Measurements from ENCODE around the genes CRIP3 and ZNF318.

GRCh38 chr6:43219956-43220687, 9.2 kb downstream of the DNPH1 start:
- RAMPAGE, long total RNA, result no peak
- RRBS, result no CpG with 5 or more reads among the region's 15 CpGs

- RAMPAGE, long total RNA, result no peak
- RRBS, result 85% methylated on average over 2 of the region's 10 CpGs
Measured at GRCh38 chr6:43222520-43222946, 6.7 kb downstream of the DNPH1 start.

- RAMPAGE, long total RNA, result no peak
- RRBS, result 94% methylated on average over 3 of the region's 16 CpGs
Measured at GRCh38 chr6:43222947-43223506, 6.3 kb downstream of the DNPH1 start.

GRCh38 chr6:43275004-43276053, 22.7 kb upstream of the SLC22A7 start:
- RAMPAGE, long total RNA, result no peak
- RRBS, result 7% methylated on average over 12 of the region's 83 CpGs

DNA sequence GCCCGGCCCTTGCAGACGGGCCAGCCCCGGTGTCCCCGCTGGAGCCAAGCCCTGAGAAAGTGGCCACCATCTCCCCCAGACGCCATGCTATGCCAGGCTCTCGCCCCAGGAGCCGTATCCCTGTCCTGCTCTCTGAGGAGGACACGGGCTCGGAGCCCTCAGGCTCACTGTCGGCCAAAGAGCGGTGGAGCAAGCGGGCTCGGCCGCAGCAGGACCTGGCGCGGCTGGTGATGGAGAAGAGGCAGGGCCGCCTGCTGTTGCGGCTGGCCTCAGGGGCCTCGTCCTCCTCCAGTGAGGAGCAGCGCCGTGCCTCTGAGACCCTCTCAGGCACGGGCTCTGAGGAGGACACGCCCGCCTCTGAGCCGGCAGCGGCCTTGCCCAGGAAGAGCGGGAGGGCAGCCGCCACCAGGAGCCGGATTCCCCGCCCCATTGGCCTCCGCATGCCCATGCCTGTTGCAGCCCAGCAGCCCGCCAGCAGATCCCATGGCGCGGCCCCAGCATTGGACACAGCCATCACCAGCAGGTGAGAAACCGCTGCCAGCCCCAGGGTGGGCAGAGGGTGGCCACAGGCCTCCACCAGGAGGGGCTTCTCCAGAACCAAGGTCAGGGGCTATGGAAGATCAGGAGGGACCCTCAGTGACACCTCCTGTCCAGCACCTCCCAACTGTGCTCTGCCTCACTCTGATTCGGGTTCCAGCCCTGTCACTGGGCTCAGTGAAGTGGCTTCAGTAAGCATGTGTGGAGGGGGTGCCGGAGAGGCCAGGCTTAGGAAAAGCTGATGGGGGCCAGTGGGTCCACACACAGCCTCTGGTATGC, 14.1 kb upstream of the SLC22A7 start:
- RAMPAGE, long total RNA, result no peak
- RRBS, result 45% methylated on average over 5 of the region's 37 CpGs

GRCh38 chr6:43284813-43285985, 12.9 kb upstream of the SLC22A7 start:
- RAMPAGE, long total RNA, result no peak
- RRBS, result 2% methylated on average over 26 of the region's 90 CpGs

GRCh38 chr6:43308257-43309193, at the start of gene CRIP3:
CRIP3 (minus strand) TSS chr6:43308826.
- RAMPAGE, long total RNA, result no peak
- RRBS, result no CpG with 5 or more reads among the region's 43 CpGs

GRCh38 chr6:43369116-43370020, at the start of gene ZNF318:
ZNF318 (minus strand) TSS chr6:43369647.
- RAMPAGE, long total RNA, result no peak
- RRBS, result under 1% methylated on average over 51 of the region's 118 CpGs

GRCh38 chr6:43391058-43391576, 21.7 kb upstream of the ZNF318 start:
- RAMPAGE, long total RNA, result no peak
- RRBS, result no CpG with 5 or more reads among the region's 9 CpGs

GRCh38 chr6:43504514-43505636, 5.3 kb downstream of the LRRC73 start:
- RAMPAGE, long total RNA, result no peak
- RRBS, result 92% methylated on average over 4 of the region's 29 CpGs

DNA sequence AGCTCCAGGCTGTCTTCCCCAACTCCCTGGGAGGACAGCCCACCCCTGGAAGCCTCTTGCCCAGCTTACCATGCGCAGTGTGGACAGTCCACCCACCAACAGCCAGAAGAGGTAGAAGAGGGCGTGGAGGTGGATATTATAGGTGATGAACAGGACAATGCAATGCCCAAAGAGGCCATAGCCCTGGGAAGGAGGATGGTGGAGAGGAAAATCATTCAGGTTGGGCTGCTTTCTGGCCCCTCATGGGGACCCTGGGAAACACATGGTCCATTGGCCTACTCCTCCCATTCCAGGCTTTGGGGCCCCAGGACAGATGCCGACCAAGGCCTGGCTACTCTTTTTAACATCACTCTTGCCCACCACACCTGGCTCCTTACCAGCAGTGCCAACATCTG, 2.5 kb upstream of the LRRC73 start:
- RAMPAGE, long total RNA, result no peak
- RRBS, result no CpG with 5 or more reads among the region's 3 CpGs

GRCh38 chr6:43522556-43523979, 6.2 kb downstream of the POLR1C start:
- RAMPAGE, long total RNA, result no peak
- RRBS, result no CpG with 5 or more reads among the region's 13 CpGs

DNA sequence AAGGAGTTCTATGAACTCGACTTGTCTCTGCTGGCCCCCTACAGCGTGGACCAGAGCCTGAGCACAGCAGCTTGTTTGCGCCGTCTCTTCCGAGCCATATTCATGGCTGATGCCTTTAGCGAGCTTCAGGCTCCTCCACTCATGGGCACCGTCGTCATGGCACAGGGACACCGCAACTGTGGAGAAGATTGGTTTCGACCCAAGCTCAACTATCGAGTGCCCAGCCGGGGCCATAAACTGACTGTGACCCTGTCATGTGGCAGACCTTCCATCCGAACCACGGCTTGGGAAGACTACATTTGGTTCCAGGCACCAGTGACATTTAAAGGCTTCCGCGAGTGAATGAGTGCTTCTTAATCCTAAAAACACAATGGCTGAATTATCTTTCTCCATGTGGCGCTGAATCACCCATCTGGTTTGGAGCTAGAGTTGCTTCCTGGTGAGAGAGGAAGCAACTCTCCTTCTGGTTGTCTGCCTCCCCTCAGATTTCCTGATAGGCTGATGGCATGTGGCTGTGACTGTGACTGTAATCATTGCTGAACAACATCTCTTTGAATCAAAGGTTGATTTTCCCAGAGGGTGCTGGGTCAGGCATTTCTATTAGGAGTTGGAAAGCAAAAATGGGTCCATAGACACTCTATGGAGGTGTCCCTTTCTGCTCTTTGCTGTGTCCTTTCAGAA, 4.5 kb upstream of the RSPH9 start:
- RAMPAGE, long total RNA, result no peak
- RRBS, result no CpG with 5 or more reads among the region's 17 CpGs

DNA sequence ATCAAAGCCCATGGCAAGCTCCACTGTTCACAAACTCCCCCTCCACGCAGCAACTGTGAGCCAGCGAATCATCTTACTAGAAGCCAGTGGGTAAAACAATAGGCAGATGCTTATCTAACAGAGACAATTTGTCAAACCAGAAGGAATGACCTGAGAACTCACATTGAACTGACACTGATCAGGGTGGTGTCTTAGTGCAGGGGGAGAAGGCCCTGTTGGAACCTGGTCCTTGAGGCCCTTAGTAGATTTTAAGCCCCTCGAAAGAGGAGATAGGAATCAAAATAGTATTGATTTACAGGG, 4.5 kb downstream of the MRPS18A start:
- RAMPAGE, long total RNA, result no peak
- RRBS, result no CpG with 5 or more reads among the region's 3 CpGs

DNA sequence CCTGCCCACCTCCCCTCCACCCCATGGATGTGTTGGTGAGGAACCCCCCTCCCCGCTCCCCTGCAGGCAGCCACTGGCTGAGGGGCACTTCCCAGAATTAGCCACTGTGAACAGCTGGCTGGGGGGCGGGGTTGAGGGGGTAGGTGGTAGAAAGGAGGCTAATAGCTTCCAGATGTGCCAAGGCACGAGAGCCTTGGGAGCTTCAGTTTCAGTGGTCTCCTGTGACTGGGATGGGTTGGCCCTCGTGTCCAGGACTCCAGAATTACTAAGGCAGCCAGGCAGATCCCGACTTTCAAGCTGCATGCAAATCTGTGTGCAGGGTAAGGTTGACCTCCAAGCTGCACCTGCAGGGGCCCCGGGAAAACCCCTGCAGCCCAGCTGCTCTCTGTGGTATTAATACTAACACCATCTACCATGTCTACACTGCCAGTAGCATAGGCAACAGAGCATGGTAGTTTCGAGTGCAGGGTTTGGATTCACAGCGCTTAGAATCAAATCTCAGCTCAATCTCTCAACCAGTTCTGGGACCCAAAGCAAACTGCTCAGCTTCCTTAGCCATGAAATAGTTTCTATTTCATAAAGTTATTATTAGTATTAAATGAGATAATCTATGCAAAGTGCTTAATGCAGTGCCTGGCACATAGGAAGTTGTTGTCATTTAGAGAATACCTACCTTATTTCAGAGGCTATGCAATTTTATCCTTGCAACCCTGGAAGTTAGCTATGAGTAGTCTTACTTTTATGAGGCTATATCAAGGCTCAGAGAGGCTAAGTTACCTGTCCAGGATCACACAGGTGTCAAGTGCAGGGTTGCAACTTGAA, 27.4 kb upstream of the MRPS18A start:
- RAMPAGE, long total RNA, result no peak
- RRBS, result no CpG with 5 or more reads among the region's 8 CpGs

- RAMPAGE, long total RNA, result no peak
- RRBS, result no CpG with 5 or more reads among the region's 21 CpGs
Measured at GRCh38 chr6:43771222-43771405, 1.1 kb downstream of the VEGFA start.

DNA sequence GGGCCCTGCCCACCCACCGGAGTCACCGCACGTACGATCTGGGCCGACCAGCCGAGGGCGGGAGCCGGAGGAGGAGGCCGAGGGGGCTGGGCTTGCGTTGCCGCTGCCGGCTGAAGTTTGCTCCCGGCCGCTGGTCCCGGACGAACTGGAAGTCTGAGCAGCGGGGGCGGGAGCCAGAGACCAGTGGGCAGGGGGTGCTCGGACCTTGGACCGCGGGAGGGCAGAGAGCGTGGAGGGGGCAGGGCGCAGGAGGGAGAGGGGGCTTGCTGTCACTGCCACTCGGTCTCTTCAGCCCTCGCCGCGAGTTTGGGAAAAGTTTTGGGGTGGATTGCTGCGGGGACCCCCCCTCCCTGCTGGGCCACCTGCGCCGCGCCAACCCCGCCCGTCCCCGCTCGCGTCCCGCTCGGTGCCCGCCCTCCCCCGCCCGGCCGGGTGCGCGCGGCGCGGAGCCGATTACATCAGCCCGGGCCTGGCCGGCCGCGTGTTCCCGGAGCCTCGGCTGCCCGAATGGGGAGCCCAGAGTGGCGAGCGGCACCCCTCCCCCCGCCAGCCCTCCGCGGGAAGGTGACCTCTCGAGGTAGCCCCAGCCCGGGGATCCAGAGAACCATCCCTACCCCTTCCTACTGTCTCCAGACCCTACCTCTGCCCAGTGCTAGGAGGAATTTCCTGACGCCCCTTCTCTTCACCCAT, 1.7 kb downstream of the VEGFA start:
- RAMPAGE, long total RNA, result start-site peak on the plus strand centred at position 471 of the sequence, 80 bp wide, 144 and 119 reads in 2 replicates
- RRBS, result 1% methylated on average over 19 of the region's 63 CpGs

DNA sequence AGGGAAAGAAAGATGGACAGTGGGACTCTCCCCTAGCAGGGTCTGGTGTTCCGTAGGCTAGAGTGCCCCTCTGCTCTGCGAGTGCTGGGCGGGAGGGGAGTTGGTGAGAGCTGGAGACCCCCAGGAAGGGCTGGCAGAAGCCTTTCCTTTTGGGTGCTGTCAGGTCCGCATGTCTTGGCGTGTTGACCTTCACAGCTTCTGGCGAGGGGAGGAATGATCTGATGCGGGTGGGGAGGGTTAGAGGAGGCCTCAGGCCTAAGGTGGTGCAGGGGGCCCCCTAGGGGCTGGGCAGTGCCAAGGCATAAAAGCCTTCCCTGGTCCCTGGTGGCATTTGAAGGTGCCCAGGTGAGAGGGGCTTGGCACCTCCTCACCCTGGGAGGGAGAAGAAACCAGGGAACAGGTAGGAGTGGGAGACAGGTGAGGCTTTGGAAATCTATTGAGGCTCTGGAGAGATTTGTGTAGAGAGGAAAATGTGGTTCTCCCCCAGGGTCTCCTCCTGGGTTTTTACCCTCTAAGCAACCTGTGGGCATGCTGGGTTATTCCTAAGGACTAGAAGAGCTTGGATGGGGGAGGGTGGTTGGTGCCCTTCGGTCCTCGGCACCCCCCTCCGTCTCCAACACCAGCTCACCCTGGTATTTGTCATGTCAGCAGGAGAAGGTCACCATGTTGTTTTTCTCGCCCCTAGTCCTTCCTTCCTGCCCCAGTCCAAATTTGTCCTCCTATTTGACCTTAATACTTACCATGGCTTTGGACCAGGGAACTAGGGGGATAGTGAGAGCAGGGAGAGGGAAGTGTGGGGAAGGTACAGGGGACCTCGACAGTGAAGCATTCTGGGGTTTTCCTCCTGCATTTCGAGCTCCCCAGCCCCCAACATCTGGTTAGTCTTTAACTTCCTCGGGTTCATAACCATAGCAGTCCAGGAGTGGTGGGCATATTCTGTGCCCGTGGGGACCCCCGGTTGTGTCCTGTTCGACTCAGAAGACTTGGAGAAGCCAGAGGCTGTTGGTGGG, 3.5 kb downstream of the VEGFA start:
- RAMPAGE, long total RNA, result no peak
- RRBS, result no CpG with 5 or more reads among the region's 17 CpGs

DNA sequence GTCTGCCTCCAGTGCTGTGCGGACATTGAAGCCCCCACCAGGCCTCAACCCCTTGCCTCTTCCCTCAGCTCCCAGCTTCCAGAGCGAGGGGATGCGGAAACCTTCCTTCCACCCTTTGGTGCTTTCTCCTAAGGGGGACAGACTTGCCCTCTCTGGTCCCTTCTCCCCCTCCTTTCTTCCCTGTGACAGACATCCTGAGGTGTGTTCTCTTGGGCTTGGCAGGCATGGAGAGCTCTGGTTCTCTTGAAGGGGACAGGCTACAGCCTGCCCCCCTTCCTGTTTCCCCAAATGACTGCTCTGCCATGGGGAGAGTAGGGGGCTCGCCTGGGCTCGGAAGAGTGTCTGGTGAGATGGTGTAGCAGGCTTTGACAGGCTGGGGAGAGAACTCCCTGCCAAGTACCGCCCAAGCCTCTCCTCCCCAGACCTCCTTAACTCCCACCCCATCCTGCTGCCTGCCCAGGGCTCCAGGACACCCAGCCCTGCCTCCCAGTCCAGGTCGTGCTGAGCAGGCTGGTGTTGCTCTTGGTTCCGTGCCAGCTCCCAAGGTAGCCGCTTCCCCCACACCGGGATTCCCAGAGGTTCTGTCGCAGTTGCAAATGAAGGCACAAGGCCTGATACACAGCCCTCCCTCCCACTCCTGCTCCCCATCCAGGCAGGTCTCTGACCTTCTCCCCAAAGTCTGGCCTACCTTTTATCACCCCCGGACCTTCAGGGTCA, 9.8 kb downstream of the VEGFA start:
- RAMPAGE, long total RNA, result no peak
- RRBS, result 51% methylated on average over 1 of the region's 12 CpGs

DNA sequence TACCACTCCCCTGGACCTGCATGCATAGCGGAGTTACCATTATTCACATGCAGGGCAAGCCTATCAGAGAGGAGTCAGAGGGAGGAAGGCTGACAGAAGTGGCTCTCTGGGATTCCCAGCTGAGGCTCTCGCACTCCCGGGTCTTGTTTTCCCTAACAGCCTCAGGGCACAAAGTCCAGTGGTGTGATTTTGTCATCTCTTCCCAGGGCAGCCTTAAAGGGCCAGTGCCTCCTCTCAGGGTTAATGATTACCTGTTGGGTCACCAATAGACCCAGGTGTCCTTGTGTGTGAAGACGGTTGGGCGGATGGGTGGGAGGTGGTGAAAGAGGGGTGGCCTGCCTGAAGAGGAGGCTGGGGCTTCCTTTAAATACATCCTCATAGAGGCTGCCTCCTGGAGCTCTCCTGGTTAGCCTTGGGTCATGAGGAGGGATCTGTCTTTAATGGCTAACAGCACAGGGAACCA, 36.4 kb downstream of the VEGFA start:
- RAMPAGE, long total RNA, result no peak
- RRBS, result no CpG with 5 or more reads among the region's 5 CpGs